Cerebellum (tissue), 5 donors: ENCODE measurements around the gene GGACT.

- PRO-cap, 3 experiments: no peak in any of the 3 experiments
- RAMPAGE, long total RNA: no peak
Measured at GRCh38 chr13:98575286-98575874, 1.5 kb downstream of the STK24 start.

GRCh38 chr13:98751856-98752521, 483 bp downstream of the SLC15A1 start:
- PRO-cap, 3 experiments: no peak in any of the 3 experiments
- RAMPAGE, long total RNA: no peak

DNA sequence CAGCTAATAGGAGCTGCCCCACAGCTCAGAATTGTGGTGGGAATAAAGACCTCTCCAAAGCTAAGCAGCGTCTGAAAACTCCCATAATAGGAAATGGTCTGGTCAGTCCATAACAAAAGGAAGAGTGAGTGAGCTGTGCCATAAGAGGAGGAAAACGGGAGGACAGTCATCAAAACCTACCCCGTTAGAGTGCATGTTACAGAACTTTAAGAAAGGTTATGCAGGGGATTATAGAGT, 8.8 kb upstream of the SLC15A1 start:
- PRO-cap, 3 experiments: no peak in any of the 3 experiments
- RAMPAGE, long total RNA: no peak

- PRO-cap, 3 experiments: no peak in any of the 3 experiments
- RAMPAGE, long total RNA: no peak
Measured at GRCh38 chr13:98928232-98928613, 49.6 kb downstream of the DOCK9 start.

DNA sequence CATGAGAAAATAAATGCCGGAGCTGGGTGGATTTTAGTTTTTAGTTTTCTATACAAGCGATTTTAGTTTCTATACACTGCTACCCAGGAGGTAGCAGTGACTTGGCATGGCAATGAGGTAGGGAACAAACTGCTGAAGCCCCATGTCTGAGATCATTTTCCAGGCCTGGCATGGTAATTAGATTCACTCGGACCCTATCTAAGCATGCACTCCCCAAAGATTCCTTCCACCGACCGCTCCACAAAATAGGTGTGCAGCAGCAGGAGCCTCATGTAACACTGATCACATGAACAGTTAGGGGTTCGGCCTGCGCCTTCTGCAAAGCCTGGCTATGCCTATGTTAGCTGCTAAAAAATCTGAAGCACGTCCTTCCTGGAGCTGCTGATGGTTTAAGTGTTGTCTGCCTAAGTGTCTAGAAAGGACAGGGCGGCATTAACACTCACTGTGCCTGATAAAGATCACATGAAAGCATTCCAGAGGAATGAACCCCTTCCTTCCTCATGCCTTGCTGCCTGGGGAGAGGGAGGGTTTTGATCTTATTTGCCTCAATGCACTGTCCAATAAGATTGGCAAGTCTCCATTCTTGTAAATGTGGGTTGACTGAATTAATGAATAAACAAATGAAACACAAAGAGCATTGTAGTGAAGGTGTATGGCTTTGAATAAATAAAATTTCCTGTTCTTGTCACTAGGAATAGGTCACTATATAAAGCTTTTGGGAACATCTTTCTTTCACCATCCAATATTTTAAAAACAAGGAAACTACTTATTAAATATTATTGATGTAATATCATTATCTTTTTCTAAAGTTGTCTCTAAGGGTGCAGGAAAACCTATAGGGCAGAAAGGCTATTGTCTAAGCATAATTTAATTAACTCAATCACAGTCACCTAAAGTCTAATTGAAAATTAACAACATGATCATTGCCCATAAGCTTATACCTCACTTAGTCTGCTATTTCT, 5.2 kb downstream of the DOCK9 start:
- PRO-cap, 3 experiments: no peak in any of the 3 experiments
- RAMPAGE, long total RNA: no peak

- PRO-cap, 3 experiments: no peak in any of the 3 experiments
- RAMPAGE, long total RNA: no peak
Measured at GRCh38 chr13:99080074-99081212, 102.6 kb upstream of the DOCK9 start.

- PRO-cap, 3 experiments: no peak in any of the 3 experiments
- RAMPAGE, long total RNA: no peak
Measured at GRCh38 chr13:99218912-99219447, 18.3 kb downstream of the UBAC2 start.

DNA sequence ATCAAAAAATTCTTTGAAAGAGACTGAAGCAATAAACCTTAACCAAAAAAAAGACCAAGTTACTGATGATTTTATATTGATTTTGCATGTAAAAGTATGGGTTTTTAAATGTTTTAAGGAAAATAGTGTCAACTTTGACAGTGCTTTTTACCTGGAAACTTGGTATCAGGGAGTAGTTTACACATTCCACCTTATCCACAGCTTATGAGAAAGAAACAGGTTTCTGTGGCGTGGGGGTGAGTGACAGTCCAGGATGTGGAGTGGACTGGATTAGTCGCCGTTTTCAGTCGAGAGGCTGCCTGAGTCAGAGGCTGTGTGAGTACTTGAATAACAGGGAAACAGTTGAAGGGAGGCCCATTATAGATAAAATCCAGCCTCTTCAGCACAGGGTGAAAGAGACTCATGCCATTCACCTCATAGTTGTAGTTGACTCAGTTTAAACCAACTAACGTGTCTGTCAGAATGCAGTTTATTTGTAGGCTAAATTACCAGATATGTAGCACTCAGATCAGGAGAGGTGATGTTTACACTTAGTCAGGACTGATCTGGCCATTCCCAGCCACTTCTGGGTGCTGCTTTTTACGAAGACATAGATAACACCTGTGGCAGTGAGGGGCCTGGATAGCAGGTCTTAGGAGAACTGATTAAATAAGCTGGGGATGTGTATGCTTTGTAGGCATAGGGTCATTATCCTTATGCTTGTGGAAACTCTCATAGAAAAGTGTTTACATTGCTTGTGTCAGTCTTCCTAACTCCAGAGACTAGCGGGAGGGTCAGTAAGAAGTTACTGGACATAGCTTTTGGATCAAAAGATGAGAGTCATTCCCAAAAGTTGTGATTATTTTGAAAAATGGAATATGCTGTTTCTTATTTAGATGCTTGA, 708 bp upstream of the GPR183 start:
- PRO-cap, 3 experiments: no peak in any of the 3 experiments
- RAMPAGE, long total RNA: no peak

DNA sequence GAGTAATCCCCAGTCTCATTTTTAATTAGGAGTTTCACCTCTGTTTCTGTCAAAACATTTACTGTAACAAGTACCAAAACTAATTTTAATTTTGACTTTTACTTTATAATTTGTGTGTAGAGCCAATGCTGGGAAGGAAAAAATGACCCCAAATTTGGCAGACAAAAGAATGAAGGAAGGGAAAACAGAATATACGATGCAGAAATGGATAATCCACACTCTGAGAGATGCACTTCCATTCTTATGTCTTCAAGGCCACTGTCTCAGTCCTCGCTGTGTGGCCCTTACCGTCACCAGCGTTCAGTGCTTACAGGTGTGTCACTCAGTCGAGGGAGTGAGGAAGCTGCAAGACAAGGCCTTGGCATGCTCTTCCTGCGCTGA, 47.9 kb upstream of the GPR183 start:
- PRO-cap, 3 experiments: no peak in any of the 3 experiments
- RAMPAGE, long total RNA: no peak

DNA sequence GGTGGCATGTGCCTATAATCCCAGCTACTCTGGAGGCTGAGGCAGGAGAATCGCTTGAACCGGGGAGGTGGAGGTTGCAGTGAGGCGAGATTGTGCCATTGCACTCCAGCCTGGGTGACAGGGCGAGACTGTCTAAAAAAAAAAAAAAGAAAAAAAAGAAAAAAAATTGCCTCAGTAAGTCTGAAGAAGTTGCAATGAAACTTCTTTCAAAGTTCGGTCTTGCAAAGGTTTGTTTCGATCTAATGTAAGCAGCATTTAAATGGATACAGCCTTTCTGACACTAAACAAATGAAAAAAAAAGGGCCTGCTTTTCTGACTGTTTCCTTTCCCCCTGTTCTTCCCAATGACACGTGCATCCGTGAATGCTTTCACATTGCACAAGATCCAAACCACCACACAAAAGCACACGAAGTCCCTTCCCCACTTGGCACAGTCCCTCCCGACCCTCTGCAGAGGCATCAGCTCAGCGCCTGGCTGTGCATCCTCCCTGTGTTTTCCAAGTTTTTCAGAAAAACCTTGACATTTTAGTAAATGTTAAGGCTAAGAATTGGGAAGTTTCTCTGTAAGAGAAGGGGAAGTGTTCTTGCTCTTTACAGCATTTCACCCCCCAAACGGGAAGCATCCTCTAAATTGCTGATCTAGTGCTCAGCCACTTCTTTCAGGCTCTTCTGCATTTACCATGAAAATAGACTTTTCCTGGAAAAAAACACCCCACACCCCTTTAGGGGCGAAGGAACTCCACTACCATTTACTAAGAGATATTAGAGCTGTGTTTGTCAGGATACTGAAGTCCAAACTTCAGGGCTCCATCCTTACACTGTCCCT, 94.6 kb upstream of the TM9SF2 start:
- PRO-cap, 3 experiments: no peak in any of the 3 experiments
- RAMPAGE, long total RNA: no peak

GRCh38 chr13:99655454-99656150, 49.1 kb downstream of the CLYBL start:
- PRO-cap, 3 experiments: no peak in any of the 3 experiments
- RAMPAGE, long total RNA: no peak

DNA sequence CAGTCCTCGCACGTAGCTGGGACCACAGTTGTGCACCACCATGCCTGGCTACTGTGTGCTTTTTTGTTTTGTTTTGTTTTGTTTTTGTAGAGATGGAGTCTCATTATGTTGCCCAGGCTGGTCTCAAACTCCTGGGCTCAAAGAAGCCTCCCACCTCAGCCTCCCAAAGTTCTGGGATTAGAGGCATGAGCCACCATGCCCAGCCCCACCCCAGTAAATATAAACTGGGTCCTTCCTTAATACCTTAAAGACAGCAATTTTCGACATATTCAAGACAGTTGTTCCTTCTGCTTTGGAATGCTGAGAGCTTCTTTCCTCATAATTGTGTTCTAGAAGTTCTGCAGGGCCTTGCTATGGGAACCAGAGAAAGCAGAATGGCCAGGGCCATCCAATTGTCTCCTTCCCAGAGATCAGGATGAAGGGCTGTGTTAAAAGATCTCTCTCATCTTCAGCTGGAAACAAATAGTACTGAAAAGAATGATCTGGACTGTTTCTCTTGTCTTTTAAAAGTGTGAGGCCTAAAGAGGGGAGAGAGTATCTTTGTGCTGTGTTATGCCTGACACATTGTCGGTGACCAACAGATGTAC, 122.3 kb downstream of the CLYBL start:
- PRO-cap, 3 experiments: no peak in any of the 3 experiments
- RAMPAGE, long total RNA: no peak

GRCh38 chr13:99969595-99970732, 1.6 kb downstream of the ZIC5 start:
- PRO-cap, 3 experiments: peak in 3 of 3 experiments; most common plus-strand start chr13:99970030 (in 2); most common minus-strand start chr13:99970303 (in 2)
- RAMPAGE, long total RNA: no peak

GRCh38 chr13:99979813-99980449, 1.7 kb upstream of the ZIC2 start:
- PRO-cap, 3 experiments: peak in 3 of 3 experiments; most common plus-strand start chr13:99980262 (in 1); most common minus-strand start chr13:99980111 (in 2)
- RAMPAGE, long total RNA: no peak

DNA sequence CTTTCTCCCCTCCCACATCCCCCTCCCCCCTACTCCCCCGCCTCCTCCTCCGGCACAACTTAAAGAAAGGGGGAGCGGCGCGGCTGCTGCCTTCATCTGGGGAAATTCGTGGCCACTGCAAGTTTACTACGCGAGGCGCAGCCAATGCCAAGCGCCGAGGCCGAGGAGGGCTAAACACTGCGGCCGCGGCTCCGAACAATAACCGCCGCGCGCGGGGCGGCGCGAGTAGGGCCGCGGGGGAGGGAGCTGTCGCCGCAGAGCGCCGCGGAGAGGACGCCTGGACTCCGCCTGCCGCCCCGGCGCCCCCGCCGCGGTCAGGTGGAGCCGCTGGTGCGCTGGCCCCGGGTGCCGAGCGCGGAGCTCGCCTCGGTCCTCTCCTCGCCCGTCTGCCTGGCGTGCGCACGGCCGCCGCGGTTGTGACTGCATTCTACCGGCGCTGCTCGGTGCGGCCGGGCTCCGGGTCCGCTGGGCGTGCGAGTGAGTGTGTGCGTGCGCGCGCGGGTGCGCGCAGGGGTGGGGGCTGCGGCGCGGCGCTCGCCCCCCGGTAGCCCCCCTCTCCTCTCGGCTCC, 388 bp upstream of the ZIC2 start:
- PRO-cap, 3 experiments: peak in 3 of 3 experiments; most common plus-strand start position 55 of the sequence (in 1); most common minus-strand start position 388 of the sequence (in 2)
- RAMPAGE, long total RNA: no peak

DNA sequence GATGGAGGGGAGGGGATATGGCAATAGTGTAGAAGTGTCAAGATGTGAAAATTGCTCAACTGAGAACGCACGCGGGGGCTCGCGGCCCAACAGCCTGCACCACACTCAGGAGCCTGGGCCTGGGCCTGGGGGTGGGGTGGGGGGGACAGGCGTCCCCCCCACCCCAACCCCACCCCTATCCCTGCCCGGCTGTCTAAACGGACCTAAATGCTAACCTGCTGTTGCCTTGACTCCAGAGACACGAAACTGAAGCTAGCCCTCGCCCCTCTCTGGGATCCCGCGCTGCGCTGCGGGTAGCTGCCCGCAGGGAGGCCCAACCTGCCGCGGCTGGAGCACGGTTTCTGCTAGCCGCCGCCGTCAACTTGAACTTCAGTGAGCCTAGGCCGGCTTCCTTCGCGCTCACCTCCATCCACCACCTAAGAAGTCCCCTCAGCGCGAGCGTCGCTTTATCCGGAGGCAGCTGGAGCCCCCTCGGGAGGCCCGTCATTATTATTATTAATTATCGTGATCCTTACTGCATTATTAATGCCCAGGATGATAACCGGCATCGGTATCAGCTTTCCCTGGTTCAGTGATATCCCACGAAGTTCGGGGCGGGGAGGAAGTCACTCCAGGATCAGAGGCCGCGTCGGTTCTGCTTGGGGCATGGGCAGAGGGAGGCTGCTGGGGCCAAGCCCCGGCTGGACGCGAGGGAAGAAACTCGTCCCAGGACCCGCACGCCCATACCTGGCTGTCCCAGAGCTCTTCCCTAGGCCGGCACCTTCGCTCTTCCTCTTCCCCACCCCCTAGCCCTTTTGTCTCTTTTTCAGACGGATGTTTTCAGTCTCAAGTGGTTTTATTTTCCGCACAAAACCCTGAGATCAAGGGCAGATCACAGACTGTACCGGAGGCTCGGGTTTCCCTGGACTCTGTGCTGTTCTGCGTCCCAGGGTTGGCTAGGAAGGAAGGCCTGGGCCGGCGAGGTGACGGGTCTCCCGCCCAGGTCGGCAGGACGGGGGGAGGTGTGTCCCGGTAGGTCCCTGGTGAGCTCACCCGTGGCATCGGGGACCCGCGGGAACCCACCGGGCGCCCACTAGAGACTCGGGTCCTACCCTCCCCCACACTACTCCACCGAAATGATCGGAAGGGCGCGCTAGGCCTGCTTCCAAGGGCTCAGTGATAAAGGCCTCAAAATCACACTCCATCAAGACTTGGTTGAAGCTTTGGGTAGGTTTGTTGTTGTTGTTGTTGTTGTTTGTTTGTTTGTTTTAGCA, 7.6 kb downstream of the ZIC2 start:
- PRO-cap, 3 experiments: peak in 3 of 3 experiments; most common plus-strand start position 229 of the sequence (in 1); most common minus-strand start position 248 of the sequence (in 1)
- RAMPAGE, long total RNA: no peak

DNA sequence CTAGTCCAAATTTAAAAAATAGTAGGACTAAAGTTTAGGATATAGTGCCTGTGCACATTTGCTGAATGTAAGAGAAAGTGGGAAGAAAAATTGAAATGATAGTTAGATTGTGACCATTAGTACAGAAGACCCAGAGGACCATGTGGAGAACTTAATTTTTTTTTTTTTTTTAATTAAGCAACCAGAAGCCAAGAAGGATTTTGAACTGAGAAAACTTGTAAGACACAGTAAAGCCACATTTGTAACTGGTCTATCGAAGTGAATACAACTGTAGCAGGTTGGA, 185.8 kb downstream of the GGACT start:
- PRO-cap, 3 experiments: no peak in any of the 3 experiments
- RAMPAGE, long total RNA: no peak

DNA sequence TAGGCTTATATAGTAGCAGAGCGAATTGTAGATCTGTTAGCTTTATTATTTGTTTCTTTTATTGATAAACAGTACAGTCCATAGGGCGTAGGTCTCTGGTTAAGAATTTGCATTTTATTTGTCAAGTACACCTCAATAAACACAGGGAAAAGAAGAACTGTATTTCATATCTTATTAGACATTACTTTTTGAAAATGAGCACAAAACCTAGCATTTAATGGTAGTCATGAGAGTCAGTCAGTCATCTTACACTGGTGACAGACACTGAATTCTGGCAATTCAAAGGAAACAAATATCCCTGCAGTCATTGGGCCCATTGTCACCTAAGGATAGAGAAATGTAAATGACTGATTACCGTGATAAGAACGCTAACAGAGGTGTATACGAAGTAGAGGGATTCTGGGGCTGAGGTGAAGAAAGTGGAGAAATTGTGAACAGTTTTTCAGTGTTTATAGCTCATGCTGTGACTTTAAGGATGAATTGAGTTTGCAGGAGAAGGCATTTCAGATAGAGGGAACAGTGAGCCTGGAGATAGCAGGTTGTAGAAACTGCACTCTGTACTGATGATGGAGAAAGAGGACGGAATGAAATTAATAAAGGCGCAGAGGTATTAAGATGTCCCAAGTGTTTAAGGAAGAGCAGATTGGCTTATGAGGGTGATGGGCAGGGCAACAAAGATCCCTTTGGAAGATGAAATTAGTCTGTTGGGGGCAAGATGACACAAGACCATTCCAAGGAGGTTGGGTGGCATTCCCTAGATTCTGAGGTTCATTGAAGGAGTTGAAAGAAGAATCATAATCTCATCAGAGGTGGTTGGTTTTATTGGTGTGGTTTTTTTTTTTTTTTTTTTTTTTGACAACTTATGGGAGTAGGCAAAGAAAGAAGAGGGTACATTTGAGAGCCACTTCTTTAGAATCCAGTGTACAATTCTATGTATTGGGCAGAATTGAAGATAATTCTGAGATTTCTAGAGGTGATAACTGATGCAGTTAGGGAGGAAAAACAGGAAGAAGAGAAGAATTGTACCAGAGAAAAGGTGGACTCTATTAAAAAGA, 125.8 kb downstream of the GGACT start:
- PRO-cap, 3 experiments: no peak in any of the 3 experiments
- RAMPAGE, long total RNA: no peak

DNA sequence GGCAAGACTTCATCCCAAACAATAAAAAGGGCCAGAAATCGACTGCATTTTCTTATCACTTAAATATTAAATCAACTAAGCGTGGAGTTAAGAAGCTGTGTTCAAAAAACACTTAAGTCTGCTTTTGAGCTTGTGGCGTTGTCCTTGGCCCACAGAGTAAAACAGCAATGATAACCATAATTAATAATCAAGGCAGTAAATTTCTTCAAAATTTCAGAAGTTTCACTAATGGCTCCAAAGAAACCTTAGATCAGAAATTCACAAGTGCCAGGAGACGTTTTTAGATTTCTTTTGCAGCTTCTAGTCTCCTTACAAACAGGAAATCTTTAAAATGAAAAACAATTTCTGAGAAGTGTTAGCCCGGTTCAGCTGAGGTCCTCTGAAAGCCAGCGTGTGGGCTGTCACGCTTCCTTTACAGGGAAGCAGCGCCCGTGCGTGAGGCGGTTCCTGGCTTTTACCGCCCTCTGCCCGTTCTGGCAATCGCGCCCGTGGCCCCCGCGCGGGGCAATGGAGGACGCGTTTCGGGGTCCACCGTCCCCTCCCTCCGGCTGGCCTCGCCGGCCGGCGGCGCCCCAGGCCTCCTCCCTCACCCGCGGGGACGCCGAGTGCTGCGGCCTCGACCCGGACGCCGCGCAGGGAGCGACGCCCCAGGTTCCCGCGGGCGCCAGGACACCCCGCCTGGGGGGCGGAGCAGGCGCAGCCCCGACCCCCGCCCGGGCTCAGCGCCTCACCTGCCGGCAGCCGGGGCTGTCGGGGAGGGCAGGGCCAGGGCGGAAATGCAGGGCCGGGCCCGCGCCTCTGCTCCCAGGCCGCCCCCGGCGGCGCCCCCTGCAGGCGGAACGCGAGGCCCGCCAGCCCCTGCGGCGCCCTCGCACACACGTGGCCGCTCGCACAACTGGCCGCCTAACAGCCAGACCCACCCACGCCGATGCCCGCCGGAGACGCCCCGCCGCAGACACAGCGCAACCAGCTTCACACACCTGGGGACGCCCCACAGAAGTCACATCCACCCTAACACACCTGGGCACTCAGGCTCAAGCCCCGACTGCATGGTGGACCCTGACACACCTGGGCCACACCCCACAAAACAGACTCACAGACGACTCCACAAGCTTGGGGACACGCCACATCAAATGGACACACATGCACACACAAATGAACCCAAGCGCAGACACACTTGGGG, at the start of gene GGACT:
GGACT (minus strand) TSS at position 780 of the 1,183 bp plus-strand sequence.
- PRO-cap, 3 experiments: peak in 1 of 3 experiments; most common minus-strand start position 641 of the sequence (in 1)
- RAMPAGE, long total RNA: no peak

DNA sequence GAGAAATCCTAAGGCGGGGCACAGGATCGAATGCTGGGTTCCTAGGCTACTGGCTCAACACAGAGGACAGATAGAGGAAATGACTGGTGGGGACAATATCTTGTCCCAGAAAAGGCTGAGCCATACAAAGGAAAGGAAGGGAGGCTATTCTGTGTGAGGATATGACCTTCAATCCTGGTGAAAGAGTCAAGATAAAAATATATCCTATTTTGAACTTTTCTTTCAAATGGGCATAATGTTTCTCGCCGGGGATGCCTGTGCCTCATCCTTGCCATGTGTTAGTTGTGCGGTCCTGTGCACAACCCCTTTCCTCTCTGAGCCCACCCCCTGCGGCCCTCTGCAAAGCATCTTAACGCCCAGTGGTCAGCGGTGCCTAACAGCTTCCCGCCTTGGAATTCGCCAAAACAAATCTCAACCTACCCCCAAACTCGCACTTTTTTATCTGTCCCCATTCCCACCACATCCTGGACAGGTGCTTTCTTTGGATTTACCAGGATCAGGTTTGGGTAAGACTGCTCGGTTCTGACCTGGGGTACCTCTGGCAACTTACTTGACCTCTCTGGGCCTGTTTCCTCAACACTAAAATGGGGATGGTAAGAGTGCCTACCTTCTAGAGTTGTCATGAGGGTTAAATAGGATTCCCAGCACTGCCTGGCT, 5.1 kb downstream of the TMTC4 start:
- PRO-cap, 3 experiments: no peak in any of the 3 experiments
- RAMPAGE, long total RNA: no peak